Transverse colon (tissue), 4 donors: ENCODE data around the genes MKNK1 and DMRTA2.

GRCh38 chr1:46593998-46594493 lies 10.0 kb downstream of the MKNK1 start:
- PRO-cap = no peak
- RAMPAGE, long total RNA, 4 experiments = no peak in any of the 4 experiments

DNA sequence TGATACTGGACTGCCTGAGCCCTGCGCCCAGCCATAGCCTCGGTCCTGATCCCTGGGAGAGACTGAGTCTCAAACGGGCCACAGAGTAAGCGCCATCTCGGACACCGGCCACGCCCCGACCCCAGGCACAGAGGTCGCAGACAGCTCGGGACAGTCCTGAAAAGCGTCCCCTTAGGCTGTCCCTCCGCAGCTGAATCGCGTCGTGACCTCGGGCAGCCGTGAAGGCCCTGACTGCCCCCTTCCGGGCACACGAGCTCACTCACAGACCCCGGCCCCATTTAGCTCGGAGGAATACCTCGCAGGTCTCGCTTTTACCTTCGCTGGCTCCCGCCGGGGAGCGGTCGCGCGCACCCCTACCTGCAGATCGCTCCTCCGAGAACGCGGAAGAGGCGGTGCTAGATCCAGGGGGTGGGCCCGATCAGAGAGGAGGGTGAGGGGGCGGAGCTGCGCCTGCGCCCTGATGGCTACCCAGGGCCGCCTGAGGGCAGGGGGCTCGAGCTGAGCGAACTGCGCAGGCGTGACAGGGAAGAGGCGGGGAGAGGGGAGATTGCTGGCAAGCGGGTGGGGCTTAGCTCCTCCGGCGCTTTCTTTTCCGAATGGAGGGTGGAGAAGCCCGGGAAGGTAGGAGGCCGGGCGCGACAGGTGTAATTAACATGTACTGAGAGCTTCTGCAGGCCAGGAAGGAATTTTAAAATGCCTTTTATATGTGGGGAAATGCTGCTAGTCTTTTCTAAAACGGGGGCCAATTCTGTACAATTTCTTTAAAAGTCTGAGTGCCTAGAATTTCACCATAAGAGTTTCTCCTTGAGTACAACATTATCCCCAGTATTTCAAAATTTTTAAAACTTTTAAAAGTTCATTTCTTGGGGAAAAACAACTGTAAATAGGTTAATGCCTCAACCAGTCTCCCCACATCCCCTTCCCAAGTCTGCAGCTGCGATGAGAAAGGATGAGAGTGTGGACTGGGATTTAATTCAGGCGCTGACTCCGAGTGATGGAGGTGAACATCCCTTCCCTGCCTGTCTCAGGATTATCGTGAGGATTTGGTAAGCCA lies at the start of gene MKNK1:
Gene MKNK1, minus strand, starts transcription at position 399 of the 1,054 bp plus-strand sequence.
- PRO-cap = bidirectional peak, plus-strand start at position 534 of the sequence, minus-strand start at position 380 of the sequence; bidirectional peak, plus-strand start at position 595 of the sequence, minus-strand start at position 590 of the sequence
- RAMPAGE, long total RNA, 4 experiments = start-site peak on the minus strand in 4 of 4 experiments, centred at positions 353 to 369 of the sequence, 37 to 785 reads per replicate

DNA sequence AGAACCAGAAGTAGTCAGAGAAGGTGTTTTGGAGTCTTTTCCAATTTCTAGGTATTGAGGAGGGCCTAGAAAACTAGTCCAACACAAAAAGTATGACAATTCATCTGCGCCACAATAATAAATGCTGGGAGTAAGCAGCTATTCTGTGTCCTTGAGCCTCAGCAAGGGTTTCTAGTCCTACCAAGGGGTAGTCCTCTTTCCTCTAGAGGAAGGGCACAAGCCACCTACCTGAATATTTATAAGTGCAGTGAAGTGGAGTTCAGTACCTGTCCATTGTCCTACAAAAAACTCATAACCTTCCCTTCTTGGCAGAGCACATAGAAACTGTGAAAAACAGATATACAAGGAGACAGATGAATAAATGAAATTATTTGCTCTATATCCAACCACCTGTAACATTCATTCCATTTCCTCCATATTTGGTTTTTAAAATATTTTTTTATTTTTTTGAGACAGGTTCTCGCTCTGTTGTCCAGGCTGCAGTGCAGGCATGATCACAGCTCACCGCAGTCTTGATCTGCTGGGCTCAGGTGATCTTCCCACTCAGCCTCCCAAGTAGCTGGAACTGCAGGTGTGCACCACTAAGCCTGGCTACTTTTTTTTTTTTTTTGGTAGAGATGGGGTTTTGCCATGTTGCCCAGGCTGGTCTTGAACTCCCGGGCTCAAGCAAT lies 23.1 kb downstream of the ATPAF1 start:
- PRO-cap = no peak
- RAMPAGE, long total RNA, 4 experiments = start-site peak on the minus strand in 2 of 4 experiments, centred at positions 242 to 276 of the sequence, 11 to 14 reads per replicate

GRCh38 chr1:46658251-46658947 lies 9.8 kb downstream of the ATPAF1 start:
- PRO-cap = no peak
- RAMPAGE, long total RNA, 4 experiments = no peak in any of the 4 experiments

DNA sequence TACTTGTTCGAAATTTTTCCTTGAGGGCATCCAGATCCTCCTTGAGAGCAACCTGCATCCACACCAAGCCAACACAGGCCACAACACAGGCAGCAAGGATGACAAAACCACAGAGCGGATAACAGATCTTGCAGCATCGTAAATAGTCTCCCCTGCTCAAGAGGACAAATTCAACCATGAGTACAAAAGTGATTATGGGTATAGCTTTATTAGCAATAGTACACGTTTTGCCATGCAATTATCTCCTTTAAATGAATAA lies 2.7 kb downstream of the EFCAB14 start:
- PRO-cap = no peak
- RAMPAGE, long total RNA, 4 experiments = start-site peak on the minus strand in 1 of 4 experiments, centred at position 67 of the sequence, 21 reads per replicate

DNA sequence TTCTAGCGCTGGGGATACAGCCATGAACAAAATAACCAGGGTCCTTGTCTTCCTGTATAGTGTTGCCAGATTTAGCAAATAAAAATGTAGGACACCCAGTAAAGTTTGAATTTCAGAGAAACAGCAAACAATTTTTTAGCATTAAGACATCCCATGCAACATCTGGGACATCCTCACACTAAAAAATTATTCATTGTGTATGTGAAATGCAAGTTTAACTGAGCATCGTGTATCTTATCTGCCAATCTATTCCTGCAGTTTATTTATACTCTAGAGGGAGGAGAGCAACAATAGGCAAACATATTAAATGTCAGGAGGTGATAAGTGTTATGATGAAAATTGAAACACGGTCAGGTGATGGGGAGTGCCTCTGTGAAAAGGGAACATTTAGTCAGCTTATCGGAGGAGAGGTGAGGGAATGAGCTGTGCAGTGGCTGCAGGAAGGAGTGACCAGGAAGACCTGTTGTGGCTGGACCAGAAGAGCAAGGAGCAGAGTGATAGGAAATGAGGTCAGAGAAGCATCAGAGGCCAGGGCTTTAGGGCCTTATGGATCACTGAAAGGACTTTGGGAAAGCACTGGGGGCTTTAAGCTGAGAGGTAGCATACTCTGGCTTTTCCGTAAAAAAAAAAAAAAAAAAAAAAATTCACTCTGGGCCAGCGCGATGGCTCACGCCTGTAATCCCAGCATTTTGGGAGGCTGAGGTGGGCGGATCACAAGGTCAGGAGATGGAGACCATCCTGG lies 815 bp upstream of the EFCAB14 start:
- PRO-cap = unidirectional peak, plus-strand start at position 402 of the sequence; bidirectional peak, plus-strand start at position 492 of the sequence, minus-strand start at position 448 of the sequence
- RAMPAGE, long total RNA, 4 experiments = no peak in any of the 4 experiments

GRCh38 chr1:46749780-46750717 lies 31.1 kb upstream of the EFCAB14 start:
- PRO-cap = unidirectional peak, minus-strand start at chr1:46749928
- RAMPAGE, long total RNA, 4 experiments = no peak in any of the 4 experiments

- PRO-cap = no peak
- RAMPAGE, long total RNA, 4 experiments = start-site peak on the plus strand in 2 of 4 experiments, at chr1:46857549-46857676 at its widest, 8 to 13 reads per replicate
These were observed 58.6 kb downstream of the CYP4B1 start for GRCh38 chr1:46857384-46857910.

GRCh38 chr1:46960878-46961603 lies 19.8 kb upstream of the CYP4A11 start:
- PRO-cap = no peak
- RAMPAGE, long total RNA, 4 experiments = no peak in any of the 4 experiments

GRCh38 chr1:47334407-47335004 lies 916 bp downstream of the CMPK1 start:
- PRO-cap = bidirectional peak, plus-strand start at chr1:47334800, minus-strand start at chr1:47334694
- RAMPAGE, long total RNA, 4 experiments = start-site peak on the minus strand in 1 of 4 experiments, at chr1:47334681-47334743 at its widest, 8 reads per replicate

GRCh38 chr1:47831474-47832060 lies 165.6 kb downstream of the TRABD2B start:
- PRO-cap = bidirectional peak, plus-strand start at chr1:47831776, minus-strand start at chr1:47831714; unidirectional peak, minus-strand start at chr1:47832022
- RAMPAGE, long total RNA, 4 experiments = no peak in any of the 4 experiments

DNA sequence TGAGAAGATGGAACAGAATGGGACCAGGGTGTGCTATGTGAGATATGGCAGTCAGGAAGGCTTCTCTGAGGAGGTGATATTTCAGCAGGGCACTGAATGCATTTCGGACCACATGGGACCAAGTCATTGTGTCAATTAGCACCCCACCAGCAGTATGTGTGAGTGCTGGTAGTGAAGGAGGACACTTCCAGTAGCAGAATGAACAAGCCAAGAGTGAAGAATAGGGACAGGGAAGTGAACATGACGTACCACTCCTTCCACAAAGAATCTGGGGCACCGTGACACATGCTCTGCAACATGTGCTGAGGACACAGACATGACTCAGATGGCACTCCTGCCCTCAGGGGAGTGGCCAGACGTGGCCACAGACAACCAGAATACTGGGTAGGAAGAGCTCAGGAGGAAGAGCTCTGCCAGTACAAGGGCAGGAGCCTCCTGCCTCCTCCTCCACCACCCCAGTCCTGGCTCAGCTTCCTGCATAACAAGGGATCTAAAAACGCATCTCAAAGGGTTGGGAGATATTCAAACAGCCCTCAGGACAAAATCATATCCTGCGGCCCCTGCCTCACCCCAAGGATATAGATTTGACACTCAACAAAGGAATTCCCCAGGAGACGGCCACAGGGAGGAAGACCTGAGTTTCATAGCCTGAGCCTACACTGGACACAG lies 102.5 kb downstream of the TRABD2B start:
- PRO-cap = bidirectional peak, plus-strand start at position 416 of the sequence, minus-strand start at position 200 of the sequence
- RAMPAGE, long total RNA, 4 experiments = no peak in any of the 4 experiments

DNA sequence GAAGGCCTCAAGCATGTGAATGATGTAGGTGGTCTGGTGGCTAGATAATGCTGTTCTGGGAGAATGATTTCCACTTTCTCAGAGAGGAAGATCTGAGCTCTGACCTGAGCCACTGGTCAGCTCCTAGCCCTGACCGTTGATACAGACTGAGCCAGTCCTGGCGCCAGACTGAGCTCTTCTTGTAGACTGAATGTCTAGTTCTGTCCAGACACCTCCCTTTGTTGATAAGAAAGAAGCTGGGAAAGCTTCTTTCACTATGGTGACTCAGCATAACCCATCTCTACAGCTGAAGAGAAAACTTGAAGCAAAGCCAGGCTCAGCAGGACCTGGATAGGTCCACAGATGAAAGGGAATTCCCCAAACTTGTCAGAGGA lies 9.8 kb upstream of the TRABD2B start:
- PRO-cap = no peak
- RAMPAGE, long total RNA, 4 experiments = no peak in any of the 4 experiments

- PRO-cap = no peak
- RAMPAGE, long total RNA, 4 experiments = start-site peak on the plus strand in 1 of 4 experiments, at chr1:48230546-48230705 at its widest, 9 reads per replicate
These were observed 7.9 kb downstream of the SLC5A9 start for GRCh38 chr1:48230315-48230956.

GRCh38 chr1:48249233-48249834 lies 26.8 kb downstream of the SLC5A9 start:
- PRO-cap = no peak
- RAMPAGE, long total RNA, 4 experiments = no peak in any of the 4 experiments

DNA sequence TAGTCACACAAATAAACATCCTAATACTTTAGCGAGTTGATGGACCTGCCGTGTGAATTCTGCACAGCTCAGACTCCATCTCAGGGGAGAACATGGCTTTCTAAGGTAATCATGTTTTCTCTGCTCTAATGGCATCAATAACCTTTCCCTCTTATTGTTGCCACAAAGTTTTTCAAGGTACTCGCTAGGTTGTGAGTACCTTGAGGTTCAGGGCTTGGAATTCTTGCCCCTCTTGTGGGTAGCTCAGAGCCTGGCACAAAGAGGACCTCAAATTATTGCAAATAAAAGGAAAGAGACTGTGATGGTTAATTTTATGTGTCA lies 55.6 kb upstream of the BEND5 start:
- PRO-cap = no peak
- RAMPAGE, long total RNA, 4 experiments = no peak in any of the 4 experiments

DNA sequence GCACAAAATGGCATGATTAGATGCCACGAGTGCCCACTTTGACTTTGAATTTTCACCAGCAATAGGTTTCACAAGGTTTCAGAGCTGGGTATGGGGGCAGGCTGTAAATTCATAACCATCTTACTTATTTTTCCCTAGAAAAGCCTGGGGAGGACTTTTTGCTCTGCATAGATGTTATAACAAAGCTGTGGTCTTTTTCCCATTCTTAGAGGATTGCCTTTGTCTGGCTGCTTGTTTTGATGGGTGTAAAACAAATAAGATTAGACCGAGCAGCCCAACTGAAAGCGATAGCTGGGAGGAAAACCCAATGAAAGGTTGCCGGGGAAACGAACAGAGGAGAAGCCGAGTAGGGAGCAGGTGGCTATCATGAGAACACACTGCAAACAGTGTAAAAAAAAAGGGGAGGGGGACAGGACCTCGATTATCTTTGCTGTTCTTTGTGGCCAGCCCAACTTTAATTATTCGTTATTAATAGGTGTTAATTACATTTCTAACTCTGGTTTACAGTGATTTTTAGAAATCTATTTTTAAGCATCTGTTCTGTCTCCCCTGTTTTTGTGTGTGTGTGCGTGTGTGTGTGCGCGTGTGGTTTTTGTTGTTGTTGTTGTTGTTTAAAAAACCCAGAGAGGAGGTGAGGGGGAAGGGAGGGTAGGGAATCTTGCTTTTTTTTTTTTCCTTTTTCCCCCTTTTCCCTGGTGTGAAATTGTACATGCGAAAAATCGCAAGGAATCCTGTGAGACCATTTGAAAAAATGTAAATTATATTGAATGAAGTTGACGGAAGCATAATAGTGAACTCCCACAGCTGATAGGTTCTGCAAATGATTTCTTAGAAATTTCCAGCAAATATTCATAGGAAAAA lies 2.1 kb downstream of the ELAVL4 start:
- PRO-cap = no peak
- RAMPAGE, long total RNA, 4 experiments = no peak in any of the 4 experiments

GRCh38 chr1:50422974-50424003 lies at the start of gene DMRTA2:
TSS of gene DMRTA2 (minus strand) at chr1:50423443.
- PRO-cap = unidirectional peak, plus-strand start at chr1:50423397
- RAMPAGE, long total RNA, 4 experiments = no peak in any of the 4 experiments

DNA sequence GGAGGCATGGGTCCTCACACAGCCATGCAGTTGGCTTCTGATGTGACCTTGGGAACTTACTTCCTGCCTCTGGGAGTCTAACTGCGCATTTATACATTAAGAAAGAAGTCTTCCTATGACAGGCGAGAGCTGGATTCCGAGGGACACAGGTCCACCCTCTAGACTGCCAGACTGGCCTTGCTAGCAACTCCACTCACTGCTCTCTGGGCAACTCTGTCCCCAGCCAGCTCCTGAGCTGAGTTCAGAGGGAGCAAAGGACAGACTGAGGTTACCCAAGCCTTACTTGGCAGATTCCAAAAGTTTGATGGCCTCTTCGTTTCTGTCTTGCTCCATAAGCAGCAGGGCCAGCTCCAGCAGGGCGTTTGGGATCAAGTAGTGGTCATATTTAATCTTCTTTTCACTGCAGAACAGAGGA lies 41.8 kb downstream of the TTC39A start:
- PRO-cap = no peak
- RAMPAGE, long total RNA, 4 experiments = no peak in any of the 4 experiments

- PRO-cap = no peak
- RAMPAGE, long total RNA, 4 experiments = start-site peak on the minus strand in 1 of 4 experiments, at chr1:51316457-51316966 at its widest, 10 reads per replicate
These were observed 13.8 kb downstream of the TTC39A start for GRCh38 chr1:51316323-51317159.